ENCODE measurements around a stretch of chr15.

GRCh38 chr15:81181821-81183062, 14.4 kb upstream of the IL16 start:
- RRBS = no CpG with 5 or more reads among the region's 20 CpGs

DNA sequence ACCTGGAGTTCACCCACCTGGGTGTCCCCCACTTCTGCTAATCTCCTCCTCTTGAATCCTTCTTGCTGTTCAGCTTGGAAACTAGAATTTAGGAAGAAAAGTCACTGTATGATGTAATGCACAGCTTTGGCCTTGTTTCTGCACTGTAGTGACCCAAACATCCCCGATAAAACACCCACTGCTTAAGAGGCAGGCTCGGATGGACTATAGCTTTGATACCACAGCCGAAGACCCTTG, 24.8 kb downstream of the STARD5 start:
- RRBS = no CpG with 5 or more reads among the region's 3 CpGs

GRCh38 chr15:81324681-81325054, 727 bp upstream of the STARD5 start:
- RRBS = no CpG with 5 or more reads among the region's 10 CpGs

DNA sequence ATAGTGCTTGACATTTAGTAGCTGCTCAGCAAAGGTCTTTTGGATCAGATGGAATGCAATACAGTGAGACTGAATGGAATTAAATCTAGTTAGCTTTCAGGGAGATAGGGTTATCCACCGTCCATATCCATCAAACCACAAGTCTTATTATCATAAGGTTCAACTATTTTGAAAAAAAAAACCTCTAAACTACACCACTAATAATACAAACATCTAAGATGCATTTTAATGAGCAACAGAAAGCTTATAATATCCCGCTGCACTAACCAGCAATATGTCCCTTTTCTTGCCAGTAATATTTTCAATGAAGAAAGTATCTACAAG, 248.4 kb downstream of the MEX3B start:
- RRBS = no CpG with 5 or more reads among the region's 2 CpGs

DNA sequence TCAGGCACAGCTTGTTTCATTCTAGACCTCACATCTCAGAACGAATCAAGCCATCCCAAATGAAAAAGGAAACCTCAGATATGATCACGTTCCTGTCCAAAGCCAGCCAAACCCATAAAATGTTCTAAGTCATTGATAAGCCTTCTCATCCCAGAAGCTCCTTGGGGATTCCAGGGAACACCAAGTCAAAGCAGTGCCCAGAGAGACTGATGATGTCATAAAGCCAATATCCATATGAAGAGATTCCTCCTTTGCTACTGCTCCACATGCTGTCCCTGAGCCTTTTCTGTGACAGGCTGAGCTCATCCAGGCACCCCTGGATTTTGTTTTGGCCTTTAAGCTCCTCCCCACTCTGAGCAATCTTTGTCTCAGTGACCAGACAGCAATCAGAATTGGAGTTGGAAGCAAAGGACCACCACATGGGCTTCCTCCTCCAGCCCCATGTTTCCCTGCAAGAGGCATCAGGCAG, 25.2 kb downstream of the MEX3B start:
- RRBS = no CpG with 5 or more reads among the region's 2 CpGs

- RRBS = 9% methylated on average over 32 of the region's 89 CpGs
Measured at GRCh38 chr15:82047168-82048241, 1.7 kb upstream of the MEX3B start.

- RRBS = no CpG with 5 or more reads among the region's 4 CpGs
Measured at GRCh38 chr15:82354657-82354931, 5.3 kb upstream of the GOLGA6L10 start.

DNA sequence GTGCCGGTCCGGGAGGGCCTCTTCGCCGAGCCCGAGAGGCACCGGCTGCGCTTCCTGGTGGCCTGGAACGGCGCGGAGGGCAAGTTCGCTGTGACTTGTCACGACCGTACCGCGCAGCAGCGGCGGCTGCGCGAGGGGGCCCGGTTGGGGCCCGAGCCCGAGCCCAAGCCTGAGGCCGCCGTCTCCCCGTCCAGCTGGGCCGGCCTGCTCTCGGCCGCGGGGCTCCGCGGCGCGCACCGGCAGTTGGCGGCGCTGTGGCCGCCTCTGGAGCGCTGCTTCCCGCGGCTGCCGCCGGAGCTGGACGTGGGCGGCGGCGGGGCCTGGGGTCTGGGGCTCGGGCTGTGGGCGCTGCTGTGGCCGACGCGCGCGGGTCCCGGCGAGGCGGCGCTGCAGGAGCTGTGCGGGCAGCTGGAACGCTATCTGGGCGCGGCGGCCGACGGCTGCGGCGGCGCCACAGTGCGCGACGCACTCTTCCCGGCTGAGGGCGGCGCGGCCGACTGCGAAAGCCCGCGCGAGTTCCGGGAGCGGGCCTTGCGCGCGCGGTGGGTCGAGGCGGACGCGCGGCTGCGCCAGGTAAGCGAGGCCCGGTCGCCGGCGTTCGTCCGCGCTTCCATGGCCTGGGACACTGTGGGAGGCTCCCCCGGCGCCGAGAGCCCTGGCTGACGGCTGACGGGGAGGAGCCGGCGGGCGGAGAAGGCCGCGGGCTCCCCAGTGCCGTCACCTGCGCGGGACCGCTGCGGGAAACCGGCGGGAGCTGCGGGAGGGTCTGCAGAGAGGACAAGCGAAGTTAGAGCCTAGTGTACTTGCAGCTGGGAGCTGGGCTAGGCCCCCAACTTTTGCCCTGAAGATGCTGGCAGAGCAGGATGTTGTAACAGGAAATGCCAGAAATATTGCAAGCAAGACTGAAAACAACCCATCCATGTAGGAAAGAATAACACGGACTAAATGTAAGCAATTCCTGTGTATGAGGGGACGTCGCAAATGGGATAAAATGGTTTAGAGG, 636 bp downstream of the WHAMM start:
- RRBS = 2% methylated on average over 78 of the region's 121 CpGs

- RRBS = no CpG with 5 or more reads among the region's 9 CpGs
Measured at GRCh38 chr15:82811964-82812421, 2.6 kb downstream of the WHAMM start.

GRCh38 chr15:82875102-82875500, 65.7 kb downstream of the WHAMM start:
- RRBS = no CpG with 5 or more reads among the region's 7 CpGs

GRCh38 chr15:82914398-82914814, 38.1 kb downstream of the HOMER2 start:
- RRBS = no CpG with 5 or more reads among the region's 2 CpGs

- RRBS = no CpG with 5 or more reads among the region's 5 CpGs
Measured at GRCh38 chr15:82944861-82945259, 7.7 kb downstream of the HOMER2 start.

DNA sequence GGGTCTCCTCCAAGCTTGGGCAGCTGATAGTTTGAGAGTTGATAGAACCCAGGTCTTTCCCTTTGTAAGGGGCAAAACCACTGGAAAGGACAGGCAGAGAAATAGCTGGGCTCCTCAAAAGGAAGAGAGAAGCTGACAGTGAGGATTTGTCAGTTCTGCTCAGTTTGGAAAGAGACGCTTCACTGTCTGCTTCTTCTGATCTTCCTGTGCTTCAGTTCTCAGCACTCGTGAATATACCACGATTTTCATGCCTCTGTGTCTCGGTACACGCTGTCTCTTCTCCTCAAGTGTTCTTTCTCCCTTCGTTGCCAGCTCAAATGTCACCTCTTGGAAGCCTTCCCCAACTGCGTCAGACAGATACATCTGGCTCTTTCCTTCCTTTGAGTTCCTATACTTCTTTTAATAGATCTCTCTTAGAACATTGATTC, 90.7 kb upstream of the GOLGA6L4 start:
- RRBS = no CpG with 5 or more reads among the region's 7 CpGs

GRCh38 chr15:84631354-84632276, 22.5 kb downstream of the WDR73 start:
- RRBS = no CpG with 5 or more reads among the region's 25 CpGs

DNA sequence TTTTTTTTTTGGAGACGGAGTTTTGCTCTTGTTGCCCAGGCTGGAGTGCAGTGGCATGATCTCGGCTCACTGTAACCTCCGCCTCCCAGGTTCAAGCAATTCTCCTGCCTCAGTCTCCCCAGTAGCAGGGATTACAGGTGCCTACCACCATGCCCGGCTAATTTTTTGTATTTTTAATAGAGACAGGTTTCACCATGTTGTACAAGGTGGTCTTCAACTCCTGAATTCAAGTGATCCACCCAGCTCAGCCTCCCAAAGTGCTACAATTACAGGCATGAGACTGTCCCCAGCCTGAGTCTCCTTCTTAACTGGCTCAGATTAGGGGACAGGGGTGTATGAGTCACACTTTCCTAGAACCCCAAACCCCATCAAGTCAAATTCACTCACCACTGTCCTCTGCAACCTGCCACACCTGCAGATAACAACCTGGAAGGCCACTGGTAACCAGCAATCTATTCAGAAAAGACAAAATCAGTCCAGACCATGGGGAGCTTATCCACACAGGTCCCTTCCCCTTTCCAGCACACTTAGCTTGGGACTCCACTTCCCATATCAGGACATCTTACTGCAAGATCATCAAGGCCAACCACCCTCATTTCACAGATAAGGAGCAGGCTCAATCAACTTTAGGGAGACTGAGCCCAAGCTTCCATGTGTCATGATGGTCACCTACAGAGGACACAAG, 6.4 kb downstream of the WDR73 start:
- RRBS = no CpG with 5 or more reads among the region's 4 CpGs

GRCh38 chr15:84652212-84652821, 1.8 kb downstream of the WDR73 start:
- RRBS = no CpG with 5 or more reads among the region's 7 CpGs

DNA sequence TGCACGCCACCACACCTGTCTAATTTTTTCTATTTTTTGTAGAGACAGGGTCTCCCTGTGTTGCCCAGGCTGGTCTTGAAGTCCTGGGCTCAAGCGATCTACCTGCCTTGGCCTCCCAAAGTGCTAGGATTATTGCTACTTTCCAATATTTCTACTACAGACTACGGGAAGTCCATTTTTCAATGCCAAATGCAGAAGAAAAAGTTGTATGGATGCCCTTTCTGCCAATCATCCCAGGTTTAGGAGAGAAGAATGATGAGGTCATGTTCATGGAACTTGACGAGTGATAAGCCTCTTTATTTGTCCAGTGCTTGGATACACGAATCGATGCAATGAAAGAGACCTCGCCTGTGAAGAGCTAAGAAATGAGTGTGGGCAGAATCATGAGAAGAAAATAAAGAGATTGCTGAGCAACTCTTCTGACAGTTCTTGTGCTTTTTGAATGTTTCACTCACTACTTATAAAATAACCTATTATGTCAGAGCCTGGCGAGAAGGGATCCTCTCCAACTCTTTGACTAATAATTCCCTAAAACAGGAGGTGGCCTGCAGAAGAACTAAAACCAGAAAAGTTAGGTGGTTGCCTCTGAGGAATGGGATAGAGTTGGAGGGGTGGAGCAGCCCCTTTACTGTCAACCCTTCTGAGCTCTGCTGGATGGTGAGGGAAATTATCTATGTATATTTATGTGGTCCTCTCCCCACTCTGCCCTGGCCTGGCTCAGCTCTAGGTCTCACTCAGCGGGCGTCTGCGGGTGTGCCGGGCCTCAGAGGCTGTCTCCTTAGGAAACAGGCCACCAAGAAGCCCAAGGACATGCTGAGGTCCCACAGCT, 888 bp upstream of the SLC28A1 start:
- RRBS = 83% methylated on average over 1 of the region's 12 CpGs

- RRBS = no CpG with 5 or more reads among the region's 10 CpGs
Measured at GRCh38 chr15:84983001-84983632, 1.5 kb downstream of the PDE8A start.

All from GM06990 (cell line).